H7 (cell line): ENCODE measurements around the gene QPCT.

DNA sequence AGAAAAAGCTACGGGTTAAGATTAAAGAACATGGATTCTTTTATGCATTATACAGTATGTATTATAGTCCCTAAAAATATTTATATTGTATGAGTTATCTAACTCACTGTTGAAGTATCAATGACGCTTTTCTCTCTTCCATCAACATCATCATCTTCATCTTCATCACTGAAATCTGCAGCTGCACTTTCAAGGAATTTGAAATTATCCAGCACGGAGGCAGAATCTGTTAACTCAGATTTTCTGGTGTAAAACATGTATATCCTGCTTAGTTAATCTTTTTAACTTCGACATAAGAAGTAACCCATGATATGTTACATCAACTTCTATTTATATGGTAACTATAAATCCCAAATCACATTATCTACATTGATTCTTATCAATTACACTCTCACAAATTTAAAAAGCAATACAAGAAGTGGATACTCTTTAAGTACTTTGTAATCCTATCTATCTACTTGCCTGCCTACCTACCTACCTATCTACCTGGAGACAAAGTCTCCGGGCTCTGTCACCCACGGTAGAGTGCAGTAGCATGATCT lies 66.8 kb downstream of the STRN start:
- RAMPAGE, long total RNA = no peak

DNA sequence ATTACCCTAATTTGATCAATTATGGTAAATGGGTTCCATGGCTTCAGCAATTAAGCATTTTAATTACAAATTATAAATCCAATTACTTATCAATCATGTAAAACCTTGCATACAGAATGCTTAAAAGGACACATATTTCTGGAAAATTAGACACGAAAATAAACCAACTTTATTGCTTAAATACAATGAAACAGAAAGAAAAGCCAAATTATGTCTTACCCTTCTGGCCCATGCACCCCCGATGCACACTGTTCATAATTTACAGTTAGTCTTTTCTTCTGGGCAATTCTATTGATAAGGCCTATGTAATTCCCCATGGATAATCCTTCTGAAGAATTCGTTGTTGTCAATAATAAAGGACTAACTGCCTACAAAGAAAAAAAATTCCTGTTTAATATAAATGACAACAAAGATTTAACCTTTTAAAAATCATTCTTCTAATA lies 15.4 kb downstream of the EIF2AK2 start:
- RAMPAGE, long total RNA = no peak

GRCh38 chr2:37152853-37153555 lies 3.8 kb downstream of the EIF2AK2 start:
- RAMPAGE, long total RNA = no peak

- RAMPAGE, long total RNA = no peak
Observed at GRCh38 chr2:37189595-37190265, 1.3 kb upstream of the SULT6B1 start.

- RAMPAGE, long total RNA = no peak
Observed at GRCh38 chr2:37213646-37214127, 17.4 kb downstream of the CEBPZOS start.

GRCh38 chr2:37225894-37226687 lies 5.3 kb downstream of the CEBPZ start:
- RAMPAGE, long total RNA = no peak

GRCh38 chr2:37231853-37232471 lies 504 bp downstream of the NDUFAF7 start:
- RAMPAGE, long total RNA = no peak

GRCh38 chr2:37344263-37345266 lies at the start of gene QPCT:
TSS of gene QPCT (plus strand) at chr2:37344630.
- RAMPAGE, long total RNA = no peak

DNA sequence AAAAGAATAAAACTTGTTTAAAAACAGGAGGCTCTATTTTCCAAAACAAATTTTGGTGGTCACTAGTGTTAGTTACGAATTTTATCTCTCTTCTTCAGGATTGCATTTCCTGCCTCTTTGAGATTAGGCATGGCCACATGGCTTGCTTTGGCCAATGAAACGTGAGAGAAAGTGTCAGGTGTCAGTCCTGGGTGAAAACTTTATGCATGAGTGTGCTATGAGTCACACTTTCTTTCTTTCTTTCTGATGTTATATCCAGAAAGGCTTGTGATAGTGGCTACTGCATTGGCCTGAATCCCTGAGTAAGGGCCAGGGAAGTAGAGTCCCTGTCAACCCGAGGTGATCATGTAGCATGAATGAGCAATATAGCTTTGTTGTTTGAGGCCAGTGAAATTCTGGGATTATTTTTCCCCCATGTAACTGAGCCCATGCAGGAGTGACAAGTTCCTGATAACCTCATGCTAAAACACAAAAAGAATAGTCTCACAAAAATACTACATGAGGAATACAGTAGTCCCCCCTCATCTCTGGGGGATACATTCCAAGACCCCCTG lies 109.7 kb downstream of the CDC42EP3 start:
- RAMPAGE, long total RNA = no peak

DNA sequence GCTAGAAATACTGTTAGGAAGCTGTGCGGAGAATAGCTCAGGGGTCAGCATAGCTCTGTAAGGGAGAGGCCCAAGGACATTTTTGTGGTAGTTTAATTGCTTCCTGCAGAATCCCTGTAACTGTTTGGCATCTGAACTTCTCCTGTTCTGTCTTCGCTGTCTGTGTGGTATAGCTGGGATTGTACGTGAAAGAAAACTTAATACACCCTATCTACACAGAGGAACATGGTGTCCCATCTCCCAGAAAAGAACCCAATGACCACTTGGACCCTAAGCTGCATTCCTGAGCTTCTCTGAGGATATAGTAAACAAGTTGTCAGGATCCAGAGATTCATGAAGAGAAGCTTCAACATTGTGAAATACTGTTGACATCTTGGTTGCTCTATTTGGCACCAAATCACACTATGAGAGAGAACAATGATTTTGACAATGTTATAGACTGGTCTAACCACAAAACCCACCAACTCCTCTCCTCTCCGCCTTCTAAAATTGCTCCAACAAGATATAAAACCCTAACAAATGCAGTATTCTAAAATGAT lies 81.3 kb downstream of the CDC42EP3 start:
- RAMPAGE, long total RNA = no peak

DNA sequence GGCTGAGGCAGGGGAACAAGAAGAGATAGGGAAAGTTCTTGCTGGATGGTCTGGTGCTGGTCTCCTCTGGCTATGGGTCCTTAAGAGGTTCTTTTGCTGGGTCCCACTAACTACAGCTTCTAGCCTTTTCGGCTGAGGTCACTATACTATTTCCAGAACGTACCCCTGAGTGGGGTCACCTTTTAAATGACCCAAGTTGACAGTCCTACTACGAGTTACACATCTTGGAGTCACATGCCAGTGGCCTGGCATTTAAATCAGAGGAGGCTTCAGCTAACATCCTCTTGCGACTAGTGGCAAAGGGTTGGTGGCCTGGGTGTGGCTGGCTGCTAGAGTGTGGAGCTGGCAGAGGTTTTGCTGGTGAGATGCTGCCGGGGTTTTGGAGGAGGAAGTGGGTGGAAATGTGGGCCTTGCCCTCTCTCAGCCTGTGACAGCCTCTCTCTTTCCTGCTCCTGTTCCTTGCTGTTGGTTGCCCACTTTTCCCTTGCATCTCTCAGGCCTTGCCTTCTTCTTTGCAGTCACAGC lies 55.7 kb downstream of the CDC42EP3 start:
- RAMPAGE, long total RNA = no peak

GRCh38 chr2:37642043-37642446 lies 29.4 kb downstream of the CDC42EP3 start:
- RAMPAGE, long total RNA = no peak

- RAMPAGE, long total RNA = no peak
Observed at GRCh38 chr2:37648525-37649010, 22.9 kb downstream of the CDC42EP3 start.

DNA sequence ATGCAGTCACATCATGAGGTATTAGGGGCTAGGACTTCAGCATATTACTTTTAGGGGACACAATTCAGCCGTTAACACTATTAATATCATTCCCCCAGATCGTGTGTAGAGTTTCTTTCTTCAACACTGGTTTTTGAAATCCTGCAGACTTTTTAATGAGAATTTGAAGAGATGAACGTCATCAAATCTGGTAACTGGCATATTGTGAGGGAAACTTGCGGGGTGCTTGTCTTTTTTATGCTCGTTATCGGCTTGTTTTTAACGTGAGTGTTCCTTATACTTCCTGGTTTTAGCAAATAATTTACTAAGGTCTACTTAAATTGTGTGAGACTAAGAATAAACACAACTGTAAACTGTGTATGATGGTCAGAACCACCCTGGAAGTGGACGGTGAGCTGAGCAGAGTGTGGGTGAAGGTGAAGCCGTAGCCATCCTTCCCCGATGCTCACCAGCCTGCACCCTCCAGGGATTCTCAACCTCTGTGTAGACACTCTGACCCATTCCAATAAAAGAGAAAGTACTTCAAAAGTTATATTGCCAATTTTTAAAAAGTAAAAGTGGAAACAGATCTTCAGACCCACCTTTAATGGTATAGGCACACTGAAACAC lies 82.3 kb upstream of the CDC42EP3 start:
- RAMPAGE, long total RNA = no peak

DNA sequence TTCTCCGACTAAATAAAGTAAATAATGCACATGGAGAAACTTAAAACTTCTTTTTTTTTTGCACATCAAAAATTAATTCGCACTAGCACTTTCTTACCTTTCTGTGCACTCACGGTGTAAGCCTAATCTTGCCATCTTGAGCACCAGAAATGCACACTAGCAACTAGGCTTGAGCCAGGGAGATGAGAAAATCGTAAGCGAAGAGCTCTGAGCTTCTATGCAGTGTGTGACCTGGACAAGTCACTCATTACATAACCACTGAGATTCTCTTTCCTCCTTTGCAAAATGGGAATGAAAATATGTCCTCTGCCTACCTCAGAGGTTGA lies 8.8 kb upstream of the RMDN2 start:
- RAMPAGE, long total RNA = no peak

DNA sequence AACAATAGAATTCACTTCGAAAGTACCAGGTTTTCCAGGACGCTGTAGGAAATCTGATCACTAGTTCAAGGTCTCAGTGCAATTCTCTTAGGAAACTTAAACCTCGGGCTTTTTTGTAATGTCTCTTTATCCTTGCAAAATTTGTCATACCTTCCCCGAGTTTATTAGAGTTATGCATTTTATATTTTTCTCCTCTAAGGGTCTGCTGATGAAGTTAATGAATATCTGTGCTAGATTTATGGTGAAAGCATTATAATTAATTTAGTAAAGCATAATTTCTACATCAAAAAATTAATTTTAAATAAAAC lies 869 bp downstream of the RMDN2 start:
- RAMPAGE, long total RNA = no peak

- RAMPAGE, long total RNA = no peak
Observed at GRCh38 chr2:38066472-38066788, 9.5 kb downstream of the CYP1B1 start.

DNA sequence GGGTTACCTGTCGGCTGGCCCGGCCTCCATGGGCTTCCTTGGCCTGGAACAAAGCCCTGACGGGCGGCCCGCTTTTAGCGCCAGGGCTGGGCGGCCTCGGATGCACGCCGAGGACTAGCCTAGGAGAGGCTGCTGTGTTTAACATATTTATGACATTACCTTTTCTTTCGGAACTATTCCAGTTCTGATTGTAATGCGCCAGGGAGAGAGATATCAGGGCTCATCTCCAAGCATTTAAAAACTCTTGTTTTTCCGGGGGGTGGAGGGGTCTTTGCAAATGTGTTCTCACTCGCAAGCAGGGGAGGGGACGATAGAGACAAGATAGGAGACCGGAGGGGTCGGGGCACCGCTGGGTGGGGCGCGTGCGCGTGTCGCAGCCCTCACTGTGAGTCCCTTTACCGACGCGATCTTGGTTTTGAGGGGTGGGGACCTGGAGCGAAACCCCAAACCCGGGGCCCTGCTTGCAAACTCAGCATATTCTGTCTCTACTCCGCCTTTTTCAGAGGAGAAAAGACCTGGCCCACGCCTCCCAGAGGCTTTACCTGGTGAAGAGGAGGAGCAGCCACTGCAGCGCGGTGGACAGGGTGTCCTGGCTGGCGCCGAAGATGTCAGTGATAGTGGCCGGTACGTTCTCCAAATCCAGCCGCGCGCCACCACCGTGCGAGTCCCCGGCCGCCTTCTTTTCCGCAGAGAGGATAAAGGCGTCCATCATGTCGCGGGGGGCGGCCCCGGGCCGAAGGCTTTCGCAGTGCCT lies 2.0 kb downstream of the CYP1B1 start:
- RAMPAGE, long total RNA = no peak

GRCh38 chr2:38075661-38075885 lies 378 bp downstream of the CYP1B1 start:
- RAMPAGE, long total RNA = no peak

GRCh38 chr2:38077123-38077706 lies 1.3 kb upstream of the CYP1B1 start:
- RAMPAGE, long total RNA = no peak